Epithelial cell of alveolus of lung (primary cell): ENCODE measurements around a stretch of chr16.

- RAMPAGE, long total RNA = no peak
- RRBS = 93% methylated on average over 4 of the region's 18 CpGs
Measured at GRCh38 chr16:15718255-15718794, 68.3 kb downstream of the NDE1 start.

DNA sequence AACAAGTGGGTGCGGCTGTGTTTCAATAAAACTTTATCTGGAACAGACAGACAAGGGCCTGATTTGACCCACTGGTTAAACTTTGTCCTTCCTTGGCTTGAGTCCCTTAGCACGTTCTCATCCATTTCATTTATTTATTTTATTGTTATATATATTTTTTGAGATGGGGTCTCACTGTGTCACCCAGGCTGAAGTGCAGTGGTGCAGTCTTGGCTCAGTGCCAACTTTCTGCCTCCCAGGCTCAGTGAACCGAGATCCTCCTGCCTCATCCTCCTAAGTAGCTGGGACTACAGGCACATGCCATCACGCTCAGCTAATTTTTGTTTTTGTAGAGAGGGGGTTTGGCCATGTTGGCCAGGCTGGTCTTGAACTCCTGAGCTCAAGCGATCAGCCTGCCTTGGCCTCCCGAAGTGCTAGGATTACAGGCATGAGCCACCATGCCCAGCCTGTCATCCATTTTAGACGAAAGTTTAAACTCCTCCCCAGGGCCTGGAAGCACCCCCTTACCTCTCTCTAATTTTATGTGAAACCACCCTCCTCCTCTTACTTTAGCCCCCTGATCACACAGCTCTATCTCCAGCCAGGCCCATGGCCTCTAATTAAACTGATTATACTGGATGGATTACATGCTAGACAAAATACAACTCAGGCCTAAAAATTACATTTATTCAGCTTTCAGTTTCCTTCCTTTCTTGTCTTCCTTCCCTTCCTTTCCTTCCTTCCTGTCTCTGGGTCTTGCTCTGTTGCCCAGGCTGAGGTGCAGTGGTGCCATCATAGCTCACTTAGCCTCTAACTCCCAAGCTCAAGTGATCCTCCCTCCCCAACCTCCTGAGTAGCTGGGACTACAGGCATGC, 64.0 kb downstream of the MYH11 start:
- RAMPAGE, long total RNA = no peak
- RRBS = no CpG with 5 or more reads among the region's 7 CpGs

DNA sequence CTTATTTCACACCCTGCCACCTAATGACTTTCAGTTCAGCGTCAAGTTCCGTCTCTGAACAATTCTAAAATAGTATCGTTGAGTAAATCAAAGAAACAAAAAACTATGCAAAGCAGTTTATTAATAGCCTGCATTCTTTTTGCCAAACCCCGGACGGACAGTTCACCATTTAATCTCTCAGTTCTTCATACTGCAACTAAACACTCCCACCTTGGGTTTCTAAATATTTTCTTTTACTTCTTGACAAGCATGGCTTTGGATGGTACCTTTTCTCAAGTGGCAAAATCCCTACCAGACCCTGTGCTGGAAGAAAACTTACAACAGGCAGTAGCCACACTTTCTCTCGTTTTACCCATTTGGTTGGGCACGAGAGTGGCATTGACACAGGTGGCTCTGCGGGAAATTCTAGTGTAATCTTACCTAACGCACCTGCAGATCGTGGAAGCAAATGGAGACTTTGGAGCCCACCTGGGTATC, 1.1 kb downstream of the MYH11 start:
- RAMPAGE, long total RNA = no peak
- RRBS = no CpG with 5 or more reads among the region's 10 CpGs

DNA sequence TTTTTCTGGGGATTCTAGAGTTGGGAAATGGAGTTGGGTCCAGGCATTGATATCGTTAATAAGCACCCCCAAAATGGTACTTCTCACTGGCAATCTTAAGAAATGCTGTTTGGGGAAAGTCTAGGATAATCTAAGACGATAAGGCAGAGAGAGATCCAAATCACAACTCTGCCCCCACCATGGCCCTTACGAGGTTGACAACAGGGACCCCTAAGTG, 282 bp downstream of the MYH11 start:
- RAMPAGE, long total RNA = no peak
- RRBS = no CpG with 5 or more reads among the region's 3 CpGs

- RAMPAGE, long total RNA = no peak
- RRBS = no CpG with 5 or more reads among the region's 8 CpGs
Measured at GRCh38 chr16:15950056-15950291, 558 bp downstream of the ABCC1 start.

DNA sequence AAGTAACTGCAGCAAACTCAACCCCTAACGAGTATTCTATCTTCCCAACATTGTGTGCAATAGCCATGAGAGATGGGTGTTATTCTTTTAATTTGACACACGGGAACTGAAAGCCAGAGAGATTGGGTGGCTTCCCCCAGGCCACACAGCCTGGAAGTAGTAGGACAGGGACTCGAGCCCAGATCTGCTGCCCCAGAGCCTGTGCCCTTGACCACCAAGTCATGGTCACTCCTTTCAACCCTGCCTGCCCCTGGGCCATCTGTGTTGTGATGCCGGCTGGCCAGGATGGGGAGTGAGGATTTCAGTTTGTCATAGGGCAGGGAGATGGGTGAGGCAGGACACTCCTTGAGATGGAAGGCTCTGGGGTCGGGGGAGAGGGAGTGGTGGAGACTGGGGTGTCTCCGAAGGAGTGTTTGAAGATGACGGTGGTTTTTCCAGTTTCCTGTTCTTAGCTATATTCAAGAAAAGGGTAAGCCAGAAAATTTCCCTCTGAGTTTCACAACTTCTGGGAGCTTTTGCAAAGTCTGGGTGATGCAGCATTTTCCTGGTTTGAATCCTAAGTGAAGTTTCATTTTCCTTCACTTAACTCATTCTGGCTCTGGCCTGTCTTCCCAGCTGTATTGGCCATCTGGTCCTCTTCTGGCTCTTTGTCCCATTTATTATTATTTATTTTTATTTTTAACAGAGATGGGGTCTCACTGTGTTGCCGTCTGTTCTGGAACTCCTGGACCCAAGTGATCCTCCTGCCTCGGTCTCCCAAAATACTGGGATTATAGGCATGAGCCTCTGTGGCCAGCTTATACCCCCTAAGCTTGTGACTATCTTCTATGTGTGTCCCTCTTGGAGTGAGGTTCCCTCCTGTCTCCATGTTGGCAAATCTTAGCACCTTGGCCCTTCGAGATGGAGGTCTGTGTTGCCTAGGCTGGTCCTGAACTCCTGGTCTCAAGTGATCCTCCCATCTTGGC, 27.6 kb downstream of the ABCC1 start:
- RAMPAGE, long total RNA = no peak
- RRBS = no CpG with 5 or more reads among the region's 10 CpGs

GRCh38 chr16:16009204-16010244, 60.1 kb downstream of the ABCC1 start:
- RAMPAGE, long total RNA = no peak
- RRBS = 85% methylated on average over 5 of the region's 17 CpGs

DNA sequence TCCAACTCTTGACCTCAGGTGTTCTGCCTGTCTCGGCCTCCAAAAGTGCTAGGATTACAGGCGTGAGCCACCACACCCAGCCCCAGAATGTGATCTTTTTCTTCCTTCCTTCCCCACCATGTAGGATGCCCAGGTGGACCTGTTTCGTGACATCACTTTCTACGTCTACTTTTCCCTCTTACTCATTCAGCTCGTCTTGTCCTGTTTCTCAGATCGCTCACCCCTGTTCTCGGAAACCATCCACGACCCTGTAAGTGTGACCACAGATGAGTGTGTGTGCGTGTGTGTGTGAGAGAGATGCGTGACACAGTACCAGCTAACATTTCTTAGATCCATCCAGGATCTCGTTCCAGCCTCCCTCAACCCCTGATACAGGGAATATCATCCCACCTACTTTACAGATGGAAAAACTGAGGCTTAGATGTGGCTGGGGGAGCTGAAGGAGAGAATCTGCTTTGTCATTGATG, 67.0 kb downstream of the ABCC1 start:
- RAMPAGE, long total RNA = no peak
- RRBS = no CpG with 5 or more reads among the region's 11 CpGs

- RAMPAGE, long total RNA = no peak
- RRBS = no CpG with 5 or more reads among the region's 11 CpGs
Measured at GRCh38 chr16:16036306-16036863, 87.0 kb downstream of the ABCC1 start.

DNA sequence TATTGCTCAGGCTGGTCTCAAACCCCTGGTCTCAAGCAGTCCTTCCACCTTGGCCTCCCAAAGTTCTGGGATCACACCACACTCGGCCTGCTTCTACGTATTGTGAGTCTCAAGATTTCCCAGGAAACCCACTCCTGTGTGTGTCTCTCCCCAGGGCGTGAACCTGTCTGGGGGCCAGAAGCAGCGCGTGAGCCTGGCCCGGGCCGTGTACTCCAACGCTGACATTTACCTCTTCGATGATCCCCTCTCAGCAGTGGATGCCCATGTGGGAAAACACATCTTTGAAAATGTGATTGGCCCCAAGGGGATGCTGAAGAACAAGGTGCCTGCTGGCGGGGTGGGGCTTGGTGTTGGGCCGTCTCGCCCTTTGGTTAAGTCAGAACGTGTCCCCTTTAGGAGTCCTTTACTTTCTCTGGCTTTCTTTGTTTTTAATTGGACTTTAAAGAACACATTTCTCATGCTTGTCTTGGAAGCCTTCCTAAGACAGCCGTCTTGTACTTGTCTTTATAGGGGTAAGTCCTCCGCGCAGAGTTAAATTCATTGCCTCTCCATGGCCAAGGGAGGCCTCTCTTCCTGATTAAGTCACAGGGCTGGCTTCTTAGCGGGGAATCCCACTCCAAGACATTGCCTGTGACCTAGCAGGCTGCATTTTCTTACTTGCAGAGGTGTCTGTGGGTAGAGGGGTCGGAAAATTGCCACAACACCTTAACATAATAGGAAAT, 136.5 kb downstream of the ABCC6 start:
- RAMPAGE, long total RNA = no peak
- RRBS = no CpG with 5 or more reads among the region's 18 CpGs

DNA sequence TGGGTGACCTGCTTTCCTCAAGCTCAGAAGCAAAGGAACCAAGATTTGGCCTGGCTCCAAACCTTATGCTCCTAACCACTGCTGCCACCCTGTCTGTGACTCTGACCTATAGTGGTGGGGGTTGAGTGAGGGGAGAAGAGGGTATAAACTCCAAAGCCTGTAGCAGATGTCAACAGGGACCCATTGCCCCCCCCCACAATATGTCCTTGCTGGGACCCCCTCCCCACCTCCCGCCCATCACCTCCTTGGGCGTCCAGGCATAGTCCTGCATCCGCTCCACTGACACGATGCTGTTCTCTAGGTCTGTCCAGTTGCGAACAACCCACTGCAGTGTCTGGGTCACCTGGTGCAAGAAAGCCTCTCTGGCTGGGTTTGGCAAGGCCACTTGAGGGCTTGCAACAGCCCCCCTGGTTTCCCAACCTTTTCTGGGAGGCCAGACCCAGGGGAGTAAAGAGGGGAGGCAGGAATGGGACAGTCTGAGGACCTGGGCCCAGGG, 64.0 kb downstream of the ABCC6 start:
- RAMPAGE, long total RNA = no peak
- RRBS = no CpG with 5 or more reads among the region's 5 CpGs

DNA sequence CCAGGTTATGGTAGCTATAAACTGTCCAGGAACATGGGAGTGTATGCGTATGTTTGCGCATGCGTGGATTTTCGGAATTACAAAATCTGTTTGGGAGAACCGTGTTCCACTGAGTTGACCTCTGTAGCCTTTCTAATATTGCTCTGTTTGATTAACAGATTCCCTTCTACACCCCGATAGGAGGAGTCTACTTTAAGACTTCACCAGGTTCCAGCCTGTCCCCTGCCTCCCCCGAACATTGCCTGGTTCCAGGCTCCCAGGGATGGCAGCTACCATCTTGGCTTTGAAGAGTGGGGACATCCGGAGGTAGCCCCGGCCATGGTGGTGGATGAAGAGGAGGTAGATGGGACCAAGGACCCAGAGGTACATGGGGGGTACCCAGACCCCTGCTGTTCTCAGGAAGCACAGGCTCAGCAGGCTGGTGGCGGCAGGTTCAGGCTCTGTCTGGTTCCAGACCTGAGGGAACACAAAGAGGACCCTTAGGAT, 1.9 kb downstream of the ABCC6 start:
- RAMPAGE, long total RNA = no peak
- RRBS = no CpG with 5 or more reads among the region's 10 CpGs

GRCh38 chr16:17031762-17032170, 439.0 kb downstream of the XYLT1 start:
- RAMPAGE, long total RNA = no peak

DNA sequence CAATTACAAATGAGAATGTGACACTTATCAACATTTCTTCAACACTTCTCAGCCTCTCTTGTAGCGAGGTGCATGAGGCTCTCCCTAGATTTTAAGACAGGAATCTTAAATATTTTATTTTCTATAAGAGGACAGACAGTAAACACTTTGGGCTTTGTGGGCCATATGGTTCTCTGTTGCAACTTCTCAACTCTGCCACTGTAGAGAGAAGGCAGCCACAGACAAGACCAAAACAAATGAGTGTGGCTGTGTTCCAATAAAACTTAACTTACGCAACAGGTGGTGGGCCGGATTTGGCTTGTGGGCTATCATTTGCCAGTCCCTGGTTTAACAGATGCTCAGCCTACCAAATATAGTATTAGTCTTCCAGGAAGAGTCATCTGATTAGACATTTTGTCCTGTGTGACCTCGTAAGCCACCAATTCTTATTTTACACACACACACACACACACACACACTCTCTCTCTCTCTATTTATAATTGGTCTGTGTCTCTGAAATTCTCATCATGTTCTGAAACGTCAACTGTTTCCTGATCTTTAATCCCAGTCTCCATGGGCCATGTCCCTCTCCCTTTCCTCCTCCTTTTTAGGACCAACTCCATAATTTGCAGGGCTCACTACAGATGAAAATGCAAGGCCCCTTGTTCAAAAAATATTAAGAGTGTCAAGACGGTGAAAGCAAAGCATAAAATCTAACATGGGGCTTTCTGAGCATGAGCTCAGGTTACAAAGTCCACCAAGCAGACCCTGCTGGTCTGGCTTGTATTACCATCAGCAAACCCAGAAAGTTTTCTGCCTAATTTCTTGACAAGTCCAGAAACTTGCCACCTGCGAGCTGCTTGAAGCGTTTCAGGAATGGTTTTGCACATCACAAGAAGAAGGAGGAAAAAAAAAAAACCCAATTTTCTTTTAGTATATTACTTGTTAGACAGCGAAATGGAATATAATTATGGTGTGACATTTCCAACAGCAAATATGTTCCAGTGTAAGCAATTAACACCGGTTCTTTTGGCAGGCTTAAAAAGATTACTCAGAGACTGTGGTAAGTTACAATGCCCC, 245.7 kb downstream of the XYLT1 start:
- RAMPAGE, long total RNA = no peak
- RRBS = no CpG with 5 or more reads among the region's 10 CpGs

DNA sequence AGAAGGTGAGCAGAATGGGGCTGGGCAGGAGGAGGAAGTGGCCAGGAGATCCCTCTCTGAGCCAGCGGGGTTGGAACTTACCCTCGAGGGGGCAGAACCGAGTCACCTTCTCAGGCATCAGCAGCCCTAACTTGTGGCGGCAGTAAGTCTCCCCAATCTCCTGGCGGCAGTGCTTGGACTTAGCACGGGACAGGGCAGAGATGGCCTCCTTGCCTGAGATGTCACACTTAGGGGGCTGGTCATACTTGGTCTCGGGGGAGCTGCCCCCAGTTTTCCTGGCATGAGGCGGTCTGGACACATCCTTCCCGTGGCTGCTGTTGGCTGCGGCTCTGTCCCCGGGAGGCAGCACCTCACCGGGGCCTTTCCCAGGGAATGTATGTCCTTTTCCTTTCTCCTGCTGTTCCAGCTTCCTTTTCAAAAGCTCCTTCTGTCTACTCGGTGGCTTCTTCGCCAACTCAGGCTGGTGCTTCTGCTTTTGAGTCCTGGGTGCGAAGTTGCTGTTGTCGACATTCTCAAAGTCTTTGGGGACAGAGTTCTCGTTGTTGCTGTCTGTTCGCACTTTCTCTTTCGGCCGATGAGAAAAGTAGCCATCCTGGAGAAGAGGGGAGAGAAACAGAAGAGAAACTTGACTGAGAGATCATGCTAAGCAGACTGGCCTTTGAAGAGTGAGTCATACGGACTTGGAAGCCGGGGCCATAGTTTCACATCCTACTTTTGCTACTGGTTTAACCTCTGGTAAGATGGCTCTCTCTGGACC, 211.7 kb downstream of the XYLT1 start:
- RAMPAGE, long total RNA = no peak
- RRBS = no CpG with 5 or more reads among the region's 22 CpGs

DNA sequence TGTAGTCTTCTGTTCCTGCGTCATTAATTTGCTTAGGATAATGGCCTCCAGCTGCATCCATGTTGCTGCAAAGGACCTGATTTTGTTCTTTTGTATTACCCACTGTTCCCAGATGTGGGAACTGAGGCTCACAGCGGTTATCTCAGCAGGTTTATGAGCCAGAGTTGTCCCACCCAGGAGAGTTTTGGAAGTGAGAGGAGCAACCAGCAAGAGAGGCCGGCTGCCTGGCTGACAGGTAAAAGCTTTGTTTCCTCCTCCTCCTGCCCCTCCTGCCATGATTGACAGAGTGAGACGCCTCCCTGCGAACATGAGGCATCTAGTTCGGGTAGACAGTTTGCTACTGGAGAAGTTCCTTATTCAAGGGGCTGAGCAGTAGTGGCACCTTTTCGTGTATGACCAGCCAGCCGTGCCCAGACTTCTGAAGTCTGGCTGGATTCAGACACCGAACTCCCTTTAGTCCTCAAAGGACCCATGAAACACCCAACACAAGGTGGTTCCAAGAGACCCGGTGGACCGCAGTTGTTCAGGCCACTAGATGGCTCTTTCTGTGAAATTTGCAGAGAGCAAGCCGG, 192.9 kb downstream of the XYLT1 start:
- RAMPAGE, long total RNA = no peak
- RRBS = 22% methylated on average over 3 of the region's 12 CpGs

DNA sequence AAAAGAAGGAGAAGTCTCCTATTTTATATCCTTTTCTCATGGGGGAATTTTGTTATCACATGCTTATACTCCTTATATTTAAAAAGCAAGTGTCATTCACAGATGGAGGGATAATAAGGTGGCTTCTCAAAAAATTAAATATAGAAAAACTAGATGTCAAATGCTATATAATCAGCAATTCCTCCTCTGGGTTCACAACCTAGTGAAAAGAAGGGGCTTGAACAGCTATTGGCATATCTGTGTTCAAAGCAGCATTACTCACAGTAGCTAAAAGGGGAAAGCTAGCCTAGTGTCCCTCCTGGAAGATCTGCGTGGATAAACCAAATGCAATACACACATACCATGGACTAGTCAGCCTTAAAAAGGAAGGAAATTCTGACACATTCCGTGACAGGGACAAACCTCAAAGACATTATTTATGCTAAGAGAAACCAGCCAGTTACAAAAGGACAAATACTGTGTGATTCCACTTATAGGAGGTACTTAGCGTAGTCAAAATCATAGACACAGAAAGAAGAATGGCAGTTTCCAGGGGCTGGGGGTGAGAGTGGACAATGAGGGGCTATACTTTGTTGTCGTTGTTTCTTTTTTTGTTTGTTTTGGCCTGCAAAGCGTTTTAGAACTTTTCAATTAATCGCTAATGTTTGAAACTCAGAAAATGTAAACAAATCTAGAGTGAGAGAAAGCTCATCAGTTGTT, 90.2 kb downstream of the XYLT1 start:
- RAMPAGE, long total RNA = no peak
- RRBS = no CpG with 5 or more reads among the region's 6 CpGs

- RAMPAGE, long total RNA = no peak
- RRBS = 17% methylated on average over 2 of the region's 15 CpGs
Measured at GRCh38 chr16:17437235-17437932, 33.4 kb downstream of the XYLT1 start.

DNA sequence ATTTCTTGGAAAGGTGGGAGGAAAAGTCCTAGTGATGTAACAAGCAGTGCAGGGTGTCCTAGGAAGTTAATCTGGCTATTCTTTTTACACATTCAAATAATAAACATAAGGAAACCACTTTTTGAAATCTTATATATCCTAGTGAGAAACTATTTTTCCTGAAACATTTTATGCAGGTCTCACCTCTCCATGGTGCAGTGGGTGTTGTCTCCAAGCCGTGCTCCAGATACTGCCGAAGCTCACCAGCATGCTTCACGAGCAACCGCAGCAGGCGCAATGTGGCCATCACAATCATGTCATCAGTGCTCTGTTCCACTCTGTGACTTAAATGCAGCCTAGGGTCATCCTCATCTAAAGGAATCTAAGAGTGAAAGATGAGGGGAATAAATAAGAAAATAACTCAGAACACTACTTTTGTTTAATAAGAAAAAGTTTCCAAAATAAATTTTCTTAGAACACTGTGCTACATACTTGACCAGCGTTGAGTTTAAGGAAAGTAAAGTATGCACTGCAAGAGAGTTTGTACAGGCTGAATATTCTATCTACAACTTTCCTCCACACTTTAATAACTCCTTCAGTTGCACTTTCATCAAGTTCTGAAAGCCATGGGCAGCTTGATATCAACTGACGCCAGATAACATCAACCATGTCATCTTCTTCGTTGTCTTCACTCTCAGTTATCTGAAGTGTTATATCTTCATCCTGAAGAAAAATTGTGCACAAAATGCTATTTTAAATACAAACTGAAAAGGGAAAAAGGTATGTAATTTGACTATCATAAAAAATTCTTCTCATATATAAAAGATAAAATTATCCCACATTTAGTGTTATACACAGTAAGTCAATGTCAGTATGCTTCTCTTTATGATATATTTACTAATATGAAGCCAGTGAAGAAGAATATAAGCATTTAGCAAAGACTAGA, 48.7 kb upstream of the ARL6IP1 start:
- RAMPAGE, long total RNA = no peak
- RRBS = no CpG with 5 or more reads among the region's 8 CpGs

DNA sequence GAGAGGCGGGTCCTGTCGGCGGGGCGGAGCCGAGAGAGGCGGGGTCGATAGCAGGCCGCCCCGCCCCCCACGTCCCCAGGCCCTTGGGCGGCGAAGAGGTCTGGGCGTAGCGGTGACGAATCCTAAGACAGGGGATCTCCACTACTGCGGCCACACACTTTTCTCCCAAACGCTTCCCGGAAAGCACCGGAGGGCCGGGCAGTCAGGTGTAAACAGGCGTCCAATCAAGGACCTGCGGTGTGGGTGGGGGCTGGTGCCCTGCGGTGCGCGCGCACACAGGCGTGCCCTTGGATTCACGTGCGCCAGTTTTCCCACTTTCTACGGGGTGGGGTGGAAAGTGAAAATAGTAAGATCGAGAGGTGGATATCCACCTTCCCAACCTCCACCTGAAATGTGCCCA, 295 bp upstream of the SMG1 start:
- RAMPAGE, long total RNA = no peak
- RRBS = no CpG with 5 or more reads among the region's 31 CpGs